Metastatic Pancreatic Carcinoma in the Ovary (tissue), 1 donor: ENCODE data around the genes CROCC and PADI4.

DNA sequence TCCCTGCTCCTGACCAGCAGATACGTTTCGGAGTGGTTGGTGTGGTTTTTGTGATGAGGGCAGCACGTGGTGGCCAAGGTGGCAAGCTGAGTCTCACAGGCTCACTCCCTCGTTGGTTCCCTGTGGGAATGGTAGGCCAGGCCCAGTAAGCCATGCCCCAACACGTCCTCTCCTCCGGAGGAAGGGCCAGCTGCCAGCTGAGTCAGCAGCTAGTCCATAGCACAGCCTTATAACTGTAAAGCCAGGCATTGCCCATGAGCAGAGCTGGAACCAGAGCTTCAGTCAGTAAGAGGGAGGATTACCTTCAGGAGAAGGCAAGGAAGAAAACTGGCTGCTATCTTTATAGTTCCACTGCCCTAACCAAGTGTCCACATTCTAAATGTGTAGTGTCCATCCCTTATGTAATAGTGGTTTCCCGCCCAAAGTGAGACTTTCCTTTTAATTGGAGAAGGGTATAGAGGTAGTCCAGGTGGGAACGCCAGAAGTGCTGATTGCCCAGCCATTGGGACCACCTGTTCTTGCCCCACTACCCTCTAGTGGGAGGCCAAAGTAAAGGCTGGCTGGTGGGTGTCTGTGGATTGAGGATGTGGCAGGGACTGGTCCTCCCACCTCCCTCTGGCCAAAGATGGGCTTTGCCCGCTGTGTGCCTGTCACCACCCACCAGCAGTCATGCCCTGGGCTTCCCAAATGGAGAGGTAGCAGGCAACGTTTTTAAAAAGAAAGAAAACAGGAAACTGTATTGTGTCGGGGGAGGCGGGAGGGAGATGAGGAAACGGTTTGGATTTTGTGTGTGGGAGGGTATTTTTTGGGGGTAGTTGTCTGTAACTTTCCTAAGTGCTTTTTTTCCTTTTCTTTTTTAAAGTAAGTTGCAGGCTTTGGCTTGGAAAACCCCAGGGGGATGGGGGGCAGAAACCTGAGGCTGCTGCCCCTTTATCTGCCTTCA, 29.9 kb downstream of the SZRD1 start:
- PRO-cap = no peak

- PRO-cap = no peak
Observed at GRCh38 chr1:16459197-16460438, 19.1 kb downstream of the NECAP2 start.

- PRO-cap = no peak
Observed at GRCh38 chr1:16608066-16608455, 167.5 kb downstream of the NECAP2 start.

- PRO-cap = no peak
Observed at GRCh38 chr1:16616836-16617805, 176.6 kb downstream of the NECAP2 start.

DNA sequence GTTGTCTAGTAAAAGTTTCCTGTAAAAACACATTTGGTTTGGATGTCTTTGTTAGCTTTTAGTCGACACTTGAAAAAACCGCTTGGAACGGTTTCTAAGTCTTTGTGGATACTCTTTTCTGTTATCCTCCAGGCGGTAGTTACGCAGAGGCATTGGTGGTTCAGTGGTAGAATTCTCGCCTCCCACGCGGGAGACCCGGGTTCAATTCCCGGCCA, 60.1 kb upstream of the CROCC start:
- PRO-cap = no peak

- PRO-cap = bidirectional peak, plus-strand start at chr1:16905031, minus-strand start at chr1:16904824; unidirectional peak, plus-strand start at chr1:16905197
Observed at GRCh38 chr1:16904689-16906022, 16.6 kb upstream of the CROCC start.

- PRO-cap = no peak
Observed at GRCh38 chr1:16921479-16922042, at the start of gene CROCC. TSS of gene CROCC (plus strand) at chr1:16921931.

GRCh38 chr1:16929671-16930396, 8.1 kb downstream of the CROCC start:
- PRO-cap = no peak

- PRO-cap = no peak
Observed at GRCh38 chr1:16938561-16939282, 17.0 kb downstream of the CROCC start.

- PRO-cap = no peak
Observed at GRCh38 chr1:16949033-16949511, 27.3 kb downstream of the CROCC start.

GRCh38 chr1:16968962-16969460, 11.4 kb downstream of the MFAP2 start:
- PRO-cap = no peak

GRCh38 chr1:16978401-16979205, 1.8 kb downstream of the MFAP2 start:
- PRO-cap = no peak

DNA sequence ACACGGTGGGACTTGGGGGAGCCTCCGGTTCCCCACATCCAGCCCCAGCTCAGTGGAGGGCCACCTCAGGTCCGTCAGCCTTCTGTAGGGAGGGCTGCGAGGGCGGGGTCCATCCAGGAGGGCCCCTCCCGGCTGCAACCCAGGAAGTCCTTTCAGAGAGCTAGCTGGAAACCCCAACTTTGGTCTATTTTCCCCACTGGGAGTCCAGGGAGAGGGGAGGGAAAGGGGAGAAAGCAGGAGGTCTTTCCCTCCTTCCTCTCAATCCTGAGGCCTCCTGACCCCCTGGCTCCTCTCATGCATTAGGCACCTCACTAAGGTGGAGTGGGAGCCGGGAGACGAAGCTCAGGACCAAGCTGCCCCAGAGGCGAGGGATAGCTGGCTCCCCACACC, 1.2 kb downstream of the MFAP2 start:
- PRO-cap = no peak

- PRO-cap = no peak
Observed at GRCh38 chr1:16980991-16981345, 548 bp upstream of the MFAP2 start.

DNA sequence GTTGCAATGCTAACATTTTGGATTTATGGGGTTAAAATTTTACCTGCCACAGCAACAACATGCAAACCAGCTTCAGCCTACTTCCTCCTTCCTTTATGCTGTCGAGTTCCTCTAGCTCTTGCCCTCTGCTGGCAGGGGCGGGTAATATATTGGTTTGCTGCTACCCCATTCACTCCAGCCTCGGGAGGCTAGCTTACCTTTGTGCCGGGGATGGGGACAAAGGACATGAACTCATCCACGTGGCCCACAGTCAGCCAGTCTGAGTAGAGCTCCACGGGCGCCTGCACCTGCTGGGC, 21.6 kb upstream of the SDHB start:
- PRO-cap = no peak

DNA sequence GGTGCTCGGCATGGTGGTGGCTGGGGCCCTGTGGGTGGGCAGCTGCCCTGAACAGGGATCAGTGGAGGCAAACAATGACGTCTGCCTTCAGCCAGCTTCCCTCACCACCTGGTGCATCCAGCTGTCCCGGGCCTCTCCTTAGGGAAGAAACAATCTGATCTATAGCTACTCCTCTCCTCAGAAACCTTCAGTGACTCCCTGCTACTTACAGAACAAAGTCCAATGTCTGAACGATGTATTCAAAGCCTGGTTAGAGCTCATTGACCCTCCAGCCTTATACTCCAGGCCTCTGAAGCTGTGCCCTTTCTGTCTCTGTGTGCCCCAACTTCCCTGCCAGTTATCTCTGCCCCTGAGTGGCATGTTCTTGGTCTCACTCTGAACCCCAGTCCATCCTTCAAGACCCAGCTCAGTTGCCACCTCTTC, 6.6 kb downstream of the PADI2 start:
- PRO-cap = no peak

GRCh38 chr1:17117452-17118737, 1.4 kb downstream of the PADI2 start:
- PRO-cap = no peak

GRCh38 chr1:17216252-17216584, 11.3 kb downstream of the PADI1 start:
- PRO-cap = no peak

- PRO-cap = no peak
Observed at GRCh38 chr1:17307796-17308408, at the start of gene PADI4. TSS of gene PADI4 (plus strand) at chr1:17308197.

DNA sequence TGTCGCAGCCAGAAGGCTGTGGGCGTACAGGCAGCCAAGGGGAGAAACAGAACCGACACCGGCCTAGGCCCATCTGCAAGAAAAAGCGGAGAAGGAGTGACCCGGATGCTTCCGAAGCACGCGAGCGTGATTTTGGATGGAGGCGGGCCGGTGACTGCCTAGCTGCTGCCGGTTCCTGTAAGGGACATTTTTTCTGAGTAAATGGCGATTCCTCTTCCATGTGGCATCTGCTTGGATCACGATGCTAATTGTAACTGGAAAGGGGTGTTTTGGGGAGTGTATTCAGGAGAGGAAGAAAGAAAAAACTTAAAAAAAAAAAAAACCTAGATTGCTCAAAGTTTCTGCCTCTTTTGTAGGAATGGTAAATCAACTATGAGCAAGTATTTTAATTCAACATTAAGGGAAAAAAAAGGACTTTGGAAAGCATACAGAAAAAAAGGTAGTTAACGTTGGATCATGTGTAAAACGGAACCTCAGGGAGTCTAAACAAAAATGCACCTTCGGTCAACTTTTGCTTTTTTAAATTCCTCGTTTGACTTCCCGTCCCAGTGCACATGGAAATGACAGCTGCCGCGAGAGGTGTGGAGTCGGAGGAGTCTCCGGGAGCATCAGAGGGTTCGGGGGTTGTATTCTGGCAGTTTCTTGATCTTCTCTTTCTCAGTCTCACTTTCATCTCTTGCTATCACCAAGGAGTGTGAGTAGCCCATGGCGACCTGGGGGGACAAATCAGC, 30.8 kb downstream of the RCC2 start:
- PRO-cap = no peak